ENCODE results near the genes PARN and MARF1.

DNA sequence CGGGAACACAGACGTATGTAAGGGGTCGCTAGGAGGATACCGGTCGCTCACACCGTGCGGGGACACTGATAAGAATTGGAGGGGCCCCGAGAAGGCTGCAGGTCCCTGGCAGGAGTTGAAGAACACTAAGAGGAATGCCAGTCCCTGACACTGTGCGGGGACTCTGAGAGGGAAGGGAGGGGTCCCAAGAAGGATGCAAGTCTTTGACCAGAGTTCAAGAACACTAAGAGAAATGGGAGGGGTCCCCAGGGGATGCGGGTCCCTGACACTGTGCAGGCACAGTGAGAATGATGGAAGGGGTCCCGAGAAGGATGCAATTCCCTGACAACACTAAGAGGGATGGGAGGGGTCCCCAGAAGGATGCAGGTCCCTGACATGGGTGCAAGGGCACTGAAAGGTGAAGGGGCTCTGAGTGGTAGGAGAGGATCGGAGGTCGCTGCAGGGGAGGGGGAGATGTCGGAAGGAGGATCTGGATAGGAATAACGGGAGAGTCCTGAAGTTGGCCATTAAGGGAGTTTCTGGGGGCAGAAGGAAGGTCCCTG is 669 bp downstream of the ERCC4 start:
- PRO-cap: no peak

GRCh38 chr16:14109069-14109593 is 38.0 kb downstream of the MRTFB start:
- PRO-cap: no peak

DNA sequence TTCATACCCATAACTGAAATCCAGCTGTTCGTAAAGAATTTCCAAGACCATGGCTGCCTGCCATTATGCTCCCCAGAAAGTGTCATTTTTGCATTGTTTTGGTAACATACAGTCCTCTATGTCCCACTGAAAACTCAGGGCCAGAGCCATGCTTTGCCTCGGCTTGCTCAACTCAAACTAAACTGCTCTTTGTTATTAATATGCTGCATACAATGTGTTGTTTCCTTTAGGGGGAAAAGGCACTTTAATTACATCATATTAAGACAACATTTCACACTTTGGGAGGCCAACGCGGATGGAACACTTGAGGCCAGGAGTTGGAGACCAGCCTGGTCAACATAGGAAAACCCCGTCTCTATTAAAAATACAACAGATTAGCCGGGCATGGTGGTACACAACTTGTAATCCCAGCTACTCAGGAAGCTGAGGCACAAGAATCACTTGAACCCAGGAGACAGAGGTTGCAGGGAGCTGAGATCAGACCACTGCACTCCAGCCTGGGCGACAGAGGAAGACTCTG is 132.2 kb downstream of the MRTFB start:
- PRO-cap: no peak

- PRO-cap: no peak
Measured at GRCh38 chr16:14225282-14226031, 154.3 kb downstream of the MRTFB start.

DNA sequence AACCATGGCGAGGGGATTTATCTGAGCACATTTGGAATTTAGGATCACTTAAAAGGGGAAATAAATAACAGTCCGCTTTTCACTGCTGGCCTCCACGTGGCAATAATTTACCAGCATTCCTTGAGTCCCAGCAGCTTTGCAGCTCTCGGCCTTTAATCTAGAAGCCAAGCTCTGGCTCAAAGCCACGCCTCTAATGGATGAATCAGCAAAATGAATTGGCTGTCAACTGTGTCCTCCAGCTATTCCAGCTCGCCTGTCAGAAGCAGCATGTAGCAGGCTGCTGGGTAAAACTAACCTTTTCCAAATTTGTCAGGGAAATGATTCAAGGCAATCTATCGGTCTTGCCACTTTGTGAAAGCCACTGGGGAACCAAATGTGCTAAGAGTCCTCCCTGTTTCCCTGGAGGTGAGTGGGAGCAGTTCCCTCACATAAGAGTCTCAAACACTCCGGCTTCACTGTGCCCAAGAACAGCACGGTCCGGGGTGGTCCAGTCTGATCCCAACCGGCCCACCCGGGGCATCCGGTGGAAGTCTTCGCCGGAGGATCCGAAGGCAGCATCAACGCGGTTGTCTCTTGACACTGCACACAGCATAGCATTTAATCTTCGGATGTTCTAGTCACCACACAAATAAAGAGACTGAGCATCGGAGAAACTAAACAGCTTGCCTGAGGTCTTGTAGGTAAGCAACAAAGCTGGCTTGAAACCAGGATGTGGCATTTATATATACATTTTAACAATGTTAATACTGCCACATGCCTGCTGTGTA is 143.3 kb downstream of the PARN start:
- PRO-cap: no peak

- PRO-cap: no peak
Measured at GRCh38 chr16:14510942-14511699, 118.9 kb downstream of the PARN start.

DNA sequence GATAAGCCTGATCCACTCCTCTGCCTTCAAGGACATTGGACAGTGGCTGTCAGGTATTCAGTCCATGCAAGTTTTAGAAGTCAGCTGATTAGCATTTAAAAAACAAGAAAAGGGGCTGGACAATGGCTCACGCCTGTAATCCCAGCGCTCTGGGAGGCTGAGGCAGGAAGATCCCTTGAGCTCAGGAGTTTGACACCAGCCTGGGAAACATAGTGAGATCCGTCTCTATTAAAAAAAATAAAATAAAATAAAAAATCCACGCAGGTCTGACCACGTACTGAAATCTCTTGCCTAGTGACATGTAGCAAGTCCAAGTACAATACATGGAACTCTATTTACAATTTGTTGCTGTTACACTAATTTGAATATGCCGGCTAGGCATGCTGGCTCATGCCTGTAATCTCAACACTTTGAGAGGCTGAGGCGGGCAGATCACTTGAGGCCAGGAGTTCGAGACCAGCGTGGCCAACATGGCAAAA is 20.2 kb downstream of the PARN start:
- PRO-cap: no peak

DNA sequence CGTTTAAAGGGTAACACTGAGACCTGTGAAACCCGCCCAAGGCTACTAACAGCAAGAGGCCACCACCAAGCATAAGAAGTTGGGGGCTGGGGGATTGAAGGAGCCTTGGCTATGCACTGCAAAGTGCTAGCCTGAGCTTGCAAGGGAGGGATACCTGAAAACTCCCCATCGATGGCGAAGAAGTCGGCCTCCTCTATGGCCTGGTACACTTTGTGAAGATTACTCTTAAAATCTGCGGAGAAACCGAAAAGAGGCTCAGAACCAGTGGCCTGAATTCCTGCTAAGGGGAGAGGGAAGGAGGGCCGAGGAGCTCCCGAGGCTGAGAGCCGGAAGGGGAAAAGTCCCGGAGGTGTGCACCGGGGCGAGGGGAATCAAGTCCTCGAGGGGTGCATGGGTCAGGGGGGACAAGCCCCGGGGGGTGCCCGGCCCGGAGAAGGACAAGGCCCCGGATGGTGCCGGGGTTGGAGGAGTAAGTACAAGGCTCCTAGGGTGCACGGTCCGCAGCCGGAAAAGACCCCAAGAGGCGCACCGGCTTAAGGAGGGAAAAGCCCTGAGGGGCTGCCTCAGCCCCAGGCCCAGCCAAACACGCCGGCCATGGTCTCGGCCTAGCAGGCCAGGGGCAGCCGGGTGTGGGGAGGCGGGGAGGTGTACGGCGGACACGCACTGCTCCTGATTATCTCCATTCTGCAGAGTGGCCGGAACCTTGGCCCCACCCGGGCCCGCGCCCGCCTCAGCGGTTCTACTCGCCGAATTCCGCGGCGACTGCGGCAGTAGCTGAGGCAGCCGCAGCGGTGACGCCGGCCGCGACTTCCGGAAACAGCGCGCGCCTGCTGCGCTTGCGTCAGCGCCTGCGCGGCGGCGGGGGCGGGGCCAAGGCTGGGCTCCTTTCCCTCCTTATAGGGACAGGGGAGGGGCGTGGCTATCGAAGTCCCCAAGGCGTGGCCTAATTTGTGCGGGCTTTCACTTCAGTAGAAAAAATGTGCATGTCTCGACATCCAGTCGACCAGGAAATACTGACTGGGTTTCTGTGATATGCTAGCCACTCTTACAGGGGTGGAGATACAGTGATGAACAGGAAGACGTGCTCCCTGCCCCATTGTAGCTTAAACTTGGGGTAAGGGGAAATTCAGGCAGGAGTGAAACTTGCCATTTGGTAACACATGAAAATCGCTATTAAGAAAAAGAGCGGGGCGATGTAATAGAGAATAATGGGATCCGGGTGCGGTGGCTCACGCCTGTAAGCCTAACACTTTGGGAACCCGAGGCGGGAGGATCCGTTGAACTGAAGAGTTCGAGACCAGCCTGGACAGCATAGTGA is at the start of gene PARN:
Gene PARN, minus strand, starts transcription at position 818 of the 1,318 bp plus-strand sequence.
- PRO-cap: bidirectional peak, plus-strand start at position 971 of the sequence, minus-strand start at position 810 of the sequence

DNA sequence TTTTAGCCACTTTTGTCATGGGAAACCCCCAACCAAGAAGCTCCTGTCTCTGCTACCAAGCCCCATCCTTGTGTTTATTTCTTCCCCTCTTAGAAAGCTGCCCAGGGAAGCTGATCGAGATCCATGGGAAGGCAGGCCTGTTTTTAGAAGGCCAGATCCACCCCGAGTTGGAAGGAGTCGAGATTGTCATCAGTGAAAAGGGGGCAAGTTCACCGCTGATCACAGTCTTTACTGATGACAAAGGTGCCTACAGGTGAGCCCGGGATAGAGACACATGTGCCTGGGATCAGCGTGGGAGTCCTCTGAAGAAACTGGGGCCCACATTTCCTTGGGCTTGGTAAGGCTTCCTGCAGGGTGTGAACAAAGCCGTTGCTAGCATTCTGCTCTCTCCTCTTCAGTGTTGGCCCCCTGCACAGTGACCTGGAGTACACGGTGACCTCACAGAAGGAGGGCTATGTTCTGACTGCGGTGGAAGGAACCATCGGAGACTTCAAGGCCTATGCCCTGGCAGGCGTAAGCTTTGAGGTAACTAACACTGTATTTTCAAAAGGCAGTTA is 42.8 kb downstream of the NOMO1 start:
- PRO-cap: no peak

GRCh38 chr16:14988023-14988813 is 13.4 kb downstream of the PDXDC1 start:
- PRO-cap: no peak

DNA sequence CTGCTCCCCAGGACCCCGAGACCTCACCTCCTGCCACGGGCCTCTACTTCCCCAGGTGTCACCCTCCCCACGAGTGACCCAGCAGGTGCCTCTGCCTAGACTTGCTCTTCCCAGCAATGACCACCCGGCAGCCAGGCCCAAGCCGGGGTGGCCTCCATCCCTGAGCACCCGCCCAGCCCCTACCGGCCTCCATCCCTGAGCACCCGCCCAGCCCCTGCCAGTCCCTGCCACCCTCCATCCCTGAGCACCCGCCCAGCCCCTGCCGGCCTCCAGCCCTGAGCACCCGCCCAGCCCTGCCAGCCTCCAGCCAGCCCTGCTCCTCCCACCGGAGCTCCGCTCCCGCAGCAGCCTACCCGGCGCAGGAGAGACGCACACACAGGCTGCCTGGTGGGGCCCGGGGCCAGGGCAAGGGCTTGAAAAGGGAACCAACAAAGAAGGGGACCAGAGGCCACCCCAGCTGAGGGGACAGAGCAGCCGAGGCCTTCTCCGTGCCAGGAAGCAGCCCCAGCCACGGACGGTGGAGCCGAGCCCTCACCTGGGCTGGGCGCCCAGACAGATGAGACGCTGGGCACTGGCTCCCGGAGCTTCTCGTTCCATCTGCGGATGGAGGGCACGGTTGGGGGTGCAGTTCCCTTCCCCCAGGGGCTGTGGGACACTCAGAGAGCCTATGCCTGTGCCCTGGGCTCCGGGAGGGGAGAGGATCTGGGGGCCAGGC is 47.0 kb upstream of the RRN3 start:
- PRO-cap: no peak

GRCh38 chr16:15142568-15142793 is 48.4 kb upstream of the RRN3 start:
- PRO-cap: unidirectional peak, minus-strand start at chr16:15142698

DNA sequence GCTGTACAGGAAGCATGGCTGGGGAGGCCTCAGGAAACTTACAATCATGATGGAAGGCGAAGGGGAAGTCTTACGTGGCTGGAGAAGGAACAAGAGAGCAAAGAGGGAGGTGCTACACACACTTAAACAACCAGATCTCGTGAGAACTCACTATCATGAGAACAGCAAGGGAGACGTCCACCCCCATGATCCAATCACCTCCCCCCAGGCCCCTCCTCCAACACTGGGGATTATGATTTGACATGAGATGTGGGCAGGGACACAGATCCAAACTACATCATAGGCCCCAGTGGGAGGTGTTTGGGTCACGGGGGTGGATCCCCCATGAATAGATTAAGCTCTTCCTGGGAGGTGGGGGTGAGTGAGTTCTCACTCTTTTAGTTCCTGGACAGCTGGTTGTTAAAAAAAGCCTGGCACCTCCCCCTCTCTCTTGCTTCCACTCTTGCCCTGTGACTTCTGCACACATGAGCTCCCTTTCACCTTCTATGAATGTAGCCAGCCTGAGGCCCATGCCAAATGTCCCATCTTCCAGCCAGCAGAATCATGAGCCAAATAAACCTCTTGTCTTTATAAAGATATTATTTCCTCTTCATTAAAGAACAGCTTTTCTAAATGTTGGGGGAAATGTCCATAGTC is 79.2 kb downstream of the MARF1 start:
- PRO-cap: no peak

DNA sequence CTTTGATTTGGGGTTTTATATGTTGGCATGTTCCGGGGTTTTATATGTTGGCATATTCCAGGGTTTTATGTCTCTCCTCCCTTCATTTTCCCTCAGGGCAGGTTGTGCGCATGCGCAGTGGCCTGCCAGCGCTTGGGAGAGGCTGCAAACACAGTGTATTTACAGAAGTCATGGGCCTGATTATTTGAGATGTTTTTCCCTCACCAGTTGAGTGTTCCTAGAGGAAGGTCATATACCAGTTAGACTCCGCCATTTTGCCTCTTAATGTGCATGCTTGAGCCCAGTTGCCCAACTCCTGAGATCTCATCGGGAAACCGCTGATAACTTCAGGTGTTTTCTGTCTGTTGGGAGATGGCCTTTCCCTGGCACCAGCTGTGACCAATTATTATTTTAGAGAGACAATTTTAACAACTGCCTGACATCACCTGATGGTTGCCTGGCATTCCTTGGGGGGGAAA is 65.3 kb downstream of the MARF1 start:
- PRO-cap: no peak

- PRO-cap: bidirectional peak, plus-strand start at chr16:15643267, minus-strand start at chr16:15643152
Measured at GRCh38 chr16:15642931-15643777, at the start of gene MARF1. Gene MARF1 (minus strand): TSS chr16:15643154.

DNA sequence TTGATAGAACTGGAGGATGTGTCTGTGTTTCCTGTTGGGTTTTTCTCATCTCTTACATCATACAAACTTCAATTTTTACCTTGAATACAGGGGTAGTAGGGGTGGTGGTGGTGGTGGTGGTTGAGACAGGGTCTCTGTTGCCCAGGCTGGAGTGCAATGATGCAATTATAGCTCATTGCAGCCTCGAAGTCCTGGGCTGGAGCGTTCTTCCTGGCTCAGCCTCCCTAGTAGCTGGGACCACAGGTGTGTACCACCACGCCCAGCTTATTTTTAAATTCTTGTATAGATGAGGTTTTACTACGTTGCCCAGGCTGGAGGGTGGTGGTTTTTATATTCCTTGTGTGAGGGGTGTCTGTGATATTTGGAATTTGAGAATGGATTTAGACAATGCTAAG is 53.4 kb downstream of the NDE1 start:
- PRO-cap: no peak

GRCh38 chr16:15810512-15810891 is 46.3 kb downstream of the MYH11 start:
- PRO-cap: no peak

DNA sequence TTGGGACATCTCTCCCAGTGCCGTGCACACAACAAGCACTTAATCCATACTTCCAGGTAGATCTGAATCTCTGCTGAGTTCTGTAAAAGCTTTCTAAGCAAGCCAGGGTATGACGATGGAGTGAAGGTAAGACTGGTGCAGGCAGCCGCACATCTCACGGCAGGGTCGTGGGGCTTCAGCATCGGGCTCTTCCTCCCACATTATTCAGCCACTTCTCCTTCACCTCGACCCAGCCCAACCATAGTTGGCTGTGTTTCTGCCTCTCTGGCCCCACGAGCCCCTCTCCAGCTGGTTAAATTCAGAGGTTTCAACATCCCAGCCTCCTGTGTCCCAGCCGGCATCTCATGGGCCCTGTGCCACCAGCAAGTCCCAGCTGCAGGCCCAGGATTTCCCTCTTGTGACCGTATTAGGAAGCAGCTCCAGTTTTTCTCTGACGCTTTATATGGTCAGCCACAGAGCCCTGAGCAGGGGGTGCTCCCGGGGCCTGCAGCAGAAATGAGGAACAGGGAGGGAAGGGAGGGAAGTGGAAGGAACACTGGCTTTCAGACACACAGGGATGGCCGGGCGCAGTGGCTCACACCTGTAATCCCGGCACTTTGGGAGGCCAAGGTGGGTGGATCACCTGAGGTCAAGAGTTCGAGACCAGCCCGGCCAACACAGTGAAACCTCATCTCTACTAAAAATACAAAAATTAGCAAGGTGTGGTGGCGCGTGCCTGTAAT is 27.4 kb downstream of the MYH11 start:
- PRO-cap: bidirectional peak, plus-strand start at position 538 of the sequence, minus-strand start at position 346 of the sequence

DNA sequence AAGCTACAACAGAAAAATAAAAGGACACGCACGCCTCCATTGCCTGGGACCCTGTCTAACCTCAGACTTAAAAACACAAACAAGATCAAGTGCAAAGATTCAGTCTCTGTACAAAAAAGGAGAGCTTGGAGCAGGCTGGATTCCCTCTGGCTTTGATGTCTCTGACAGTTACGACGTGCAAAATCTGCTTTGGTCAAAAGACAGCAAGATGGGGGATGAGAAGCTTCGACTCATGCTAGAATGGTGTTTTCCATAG is 9.3 kb downstream of the MYH11 start:
- PRO-cap: no peak

DNA sequence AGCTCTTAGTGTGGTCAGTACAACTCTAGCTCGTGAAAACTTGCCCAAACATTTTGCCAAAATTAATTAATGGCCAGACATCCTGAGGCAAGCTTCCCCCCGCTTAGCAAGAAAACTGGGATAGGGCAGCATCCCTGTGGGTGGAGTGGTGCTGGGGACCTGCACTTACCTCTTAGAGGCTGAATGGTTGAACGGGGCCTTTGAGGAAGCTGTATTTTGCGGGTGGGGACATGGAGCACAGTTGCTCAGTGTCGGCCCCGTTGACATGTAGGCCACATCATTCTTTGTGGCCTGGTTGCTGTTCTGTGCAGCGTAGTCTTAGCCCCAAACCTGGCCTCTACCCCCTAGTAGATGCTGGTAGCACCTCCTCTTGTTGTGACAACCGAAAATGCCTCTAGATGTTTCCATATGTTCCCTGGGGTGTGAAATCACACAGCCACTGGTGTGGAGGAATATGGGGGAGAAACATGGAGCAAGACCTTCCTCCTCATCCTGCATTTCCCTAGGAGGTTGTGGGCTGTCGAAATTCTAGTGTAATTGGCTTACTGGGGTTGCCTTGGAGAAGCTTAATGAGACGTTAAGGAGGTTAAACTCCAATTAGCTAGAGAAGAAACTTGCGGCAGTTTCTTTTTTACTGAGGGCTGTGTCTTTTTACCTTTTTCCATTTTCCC is 9.3 kb downstream of the ABCC1 start:
- PRO-cap: no peak